SJCRH30 (cell line): ENCODE measurements around a stretch of chr1.

DNA sequence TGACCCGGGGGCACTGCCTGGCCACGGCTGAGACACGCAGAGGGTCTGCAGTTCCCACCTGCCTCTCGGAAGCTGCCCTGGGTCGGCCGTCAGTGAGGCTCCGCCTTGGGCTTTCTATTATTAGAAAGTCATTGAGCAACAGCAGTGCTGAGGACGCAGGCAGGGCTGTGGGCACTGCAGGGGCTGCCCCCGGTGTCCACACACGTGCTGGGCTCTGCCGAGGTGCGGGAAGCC, 3.2 kb upstream of the ATAD3A start:
- RAMPAGE, long total RNA: no peak

DNA sequence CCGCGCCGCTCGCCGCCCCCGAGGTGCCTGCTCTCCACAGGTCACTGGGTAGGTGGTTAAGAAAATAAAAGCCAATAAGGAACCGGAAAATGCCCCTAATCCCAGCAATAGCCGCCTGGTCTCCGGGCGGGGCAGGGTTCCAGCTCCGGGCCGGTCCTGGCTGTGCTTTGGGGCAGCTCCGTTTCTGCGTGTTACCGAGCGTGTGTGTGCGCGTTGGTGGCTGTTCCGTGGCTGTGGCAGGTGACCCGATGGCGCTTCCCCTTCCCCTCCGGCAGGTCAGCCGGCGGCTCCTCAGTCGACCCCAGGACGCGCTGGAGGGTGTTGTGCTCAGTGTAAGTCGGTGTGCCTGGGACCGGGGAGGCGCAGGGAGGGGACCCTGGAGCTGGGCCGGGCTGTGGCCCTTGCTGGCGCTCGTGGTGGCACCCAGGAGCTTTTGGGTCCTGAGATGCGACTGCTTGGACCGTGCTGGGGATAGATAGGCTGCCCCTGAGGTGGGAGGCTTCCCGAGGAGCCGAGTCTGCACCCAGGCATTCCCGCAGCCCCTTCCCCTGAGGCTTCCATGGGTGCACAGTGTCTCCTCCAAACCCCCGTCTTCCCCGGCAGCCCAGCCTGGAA, 11.4 kb downstream of the ATAD3A start:
- RAMPAGE, long total RNA: no peak

DNA sequence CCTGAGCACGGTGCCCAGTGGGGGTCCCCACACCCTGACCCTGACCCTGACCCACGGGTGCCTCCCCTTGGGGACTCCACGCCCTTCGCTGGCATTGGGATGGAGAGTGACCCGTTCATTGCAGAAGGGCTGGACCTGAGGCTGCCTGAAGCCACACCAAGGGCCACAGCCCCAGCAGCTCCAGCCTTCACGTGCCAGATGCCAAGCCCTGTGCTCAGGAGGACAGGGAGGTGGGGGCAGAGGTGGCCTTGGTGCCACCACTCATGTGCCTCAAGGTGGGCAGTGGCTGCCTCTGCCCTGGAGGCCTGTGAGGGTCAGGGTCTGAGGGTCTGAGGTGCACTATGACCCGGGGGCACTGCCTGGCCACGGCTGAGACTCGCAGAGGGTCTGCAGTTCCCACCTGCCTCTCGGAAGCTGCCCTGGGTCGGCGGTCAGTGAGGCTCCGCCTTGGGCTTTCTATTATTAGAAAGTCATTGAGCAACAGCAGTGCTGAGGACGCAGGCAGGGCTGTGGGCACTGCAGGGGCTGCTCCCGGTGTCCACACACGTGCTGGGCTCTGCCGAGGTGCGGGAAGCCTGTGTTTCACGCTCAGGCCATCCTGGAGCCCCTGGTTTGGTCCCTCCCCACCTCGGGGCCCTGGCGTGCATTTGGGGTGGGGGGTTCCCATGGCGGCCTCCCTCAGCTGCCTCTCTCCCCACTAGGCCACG, 7.0 kb downstream of the TMEM240 start:
- RAMPAGE, long total RNA: no peak

DNA sequence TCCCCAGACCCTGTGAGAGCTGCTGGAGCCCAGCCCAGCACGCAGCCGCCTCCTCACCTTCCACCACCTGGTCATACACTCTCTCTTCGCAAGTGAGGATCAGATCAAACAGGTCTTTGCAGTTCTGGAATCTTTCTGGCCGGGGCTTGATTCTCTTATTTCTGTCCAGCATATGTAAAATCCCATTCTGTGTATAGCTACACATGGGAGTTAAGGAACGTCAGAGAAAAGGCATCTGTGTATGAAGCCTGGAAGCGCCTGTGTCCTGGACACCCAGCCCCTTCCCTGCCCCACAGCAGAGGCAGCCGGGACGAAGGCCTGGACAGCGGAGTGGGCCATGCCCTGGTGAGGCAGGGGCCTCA, 4.4 kb upstream of the TMEM240 start:
- RAMPAGE, long total RNA: no peak

- RAMPAGE, long total RNA: no peak
Observed at GRCh38 chr1:1563817-1565036, 10.4 kb downstream of the SSU72 start.

GRCh38 chr1:1573591-1574776, 679 bp downstream of the SSU72 start:
- RAMPAGE, long total RNA: no peak

- RAMPAGE, long total RNA: no peak
Observed at GRCh38 chr1:1631365-1631509, 736 bp upstream of the MMP23B start.

DNA sequence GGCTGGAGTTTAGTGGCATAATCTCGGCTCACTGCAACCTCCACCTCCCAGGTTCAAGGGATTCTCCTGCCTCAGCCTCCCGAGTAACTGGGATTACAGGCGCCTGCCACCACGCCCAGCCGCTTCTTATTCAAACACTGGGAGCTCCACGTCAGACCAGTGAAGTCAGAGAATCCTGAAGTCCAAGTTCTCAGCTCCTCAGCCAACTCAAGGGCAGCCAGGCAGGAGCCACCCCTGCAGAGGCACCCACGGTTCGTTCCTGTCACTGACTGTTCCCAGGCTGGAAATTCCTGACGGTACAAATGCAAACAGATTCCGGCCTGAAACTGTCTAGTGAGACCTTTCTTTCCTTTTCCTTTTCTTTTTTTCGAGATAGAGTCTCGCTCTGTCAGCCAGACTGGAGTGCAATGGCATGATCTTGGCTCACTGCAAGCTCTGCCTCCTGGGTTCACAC, 11.7 kb downstream of the SLC35E2B start:
- RAMPAGE, long total RNA: no peak

DNA sequence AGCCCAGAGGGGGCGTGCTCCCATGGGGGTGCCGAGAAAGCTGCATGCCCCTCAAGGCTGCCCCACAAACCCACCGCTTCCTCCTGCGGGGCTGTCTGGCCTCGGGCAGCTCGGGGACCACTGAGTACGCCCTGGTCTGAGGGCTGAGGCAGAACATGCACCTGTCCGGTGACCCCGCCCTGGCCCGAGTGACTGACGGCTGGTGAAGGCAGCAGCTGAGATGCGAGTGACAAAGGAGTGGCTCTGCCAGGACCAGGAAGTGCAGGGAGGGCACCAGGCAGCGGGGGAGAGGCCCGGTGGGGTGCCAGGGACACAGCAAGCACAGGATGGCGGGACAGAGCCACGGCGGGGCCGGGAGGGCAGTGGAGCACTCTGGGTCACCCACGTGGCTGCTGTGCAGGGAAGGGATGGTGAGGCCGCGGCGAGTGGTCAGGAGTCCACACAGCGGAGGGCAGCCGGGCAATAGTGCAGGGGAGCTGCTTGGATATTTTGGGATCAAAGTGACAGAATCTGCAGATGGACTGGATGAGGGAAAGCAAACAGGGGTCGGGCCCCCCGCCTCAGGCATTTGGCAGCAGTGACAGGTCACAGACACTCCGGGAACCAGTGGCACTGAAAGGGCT, 18.5 kb downstream of the NADK start:
- RAMPAGE, long total RNA: no peak

DNA sequence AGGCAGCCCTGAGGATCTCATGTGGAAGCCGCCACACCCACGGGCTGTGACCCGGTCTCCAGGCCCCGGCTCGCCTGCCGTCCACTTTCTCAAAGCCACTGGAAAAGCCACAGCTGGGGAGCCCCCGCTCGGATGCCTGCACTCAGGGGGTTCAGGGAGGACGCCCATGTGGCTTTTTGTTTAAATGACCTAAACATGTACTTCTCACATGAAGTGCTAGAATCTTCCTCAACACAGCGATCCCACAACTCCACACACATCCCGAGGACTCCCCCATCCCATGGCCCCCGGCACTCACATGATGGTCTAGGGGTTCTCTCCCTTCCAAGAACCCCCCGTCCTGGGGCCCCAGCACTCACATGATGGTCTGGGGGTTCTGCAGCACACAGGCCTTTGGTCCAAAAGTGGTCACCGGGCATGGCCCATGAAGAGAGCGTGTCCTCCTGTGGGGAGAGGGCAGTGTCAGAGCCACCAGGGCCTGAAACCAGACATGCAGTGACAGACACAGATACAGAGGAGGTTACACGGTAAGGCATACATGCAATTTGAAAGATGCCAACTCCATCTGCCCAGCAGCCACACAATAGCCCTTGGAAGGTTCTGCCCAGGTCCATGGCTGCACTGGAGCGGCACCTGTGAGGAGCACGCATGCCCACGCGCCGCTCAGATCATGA, 16.5 kb downstream of the NADK start:
- RAMPAGE, long total RNA: no peak

- RAMPAGE, long total RNA: no peak
Observed at GRCh38 chr1:1790199-1790627, 11.9 kb upstream of the NADK start.

DNA sequence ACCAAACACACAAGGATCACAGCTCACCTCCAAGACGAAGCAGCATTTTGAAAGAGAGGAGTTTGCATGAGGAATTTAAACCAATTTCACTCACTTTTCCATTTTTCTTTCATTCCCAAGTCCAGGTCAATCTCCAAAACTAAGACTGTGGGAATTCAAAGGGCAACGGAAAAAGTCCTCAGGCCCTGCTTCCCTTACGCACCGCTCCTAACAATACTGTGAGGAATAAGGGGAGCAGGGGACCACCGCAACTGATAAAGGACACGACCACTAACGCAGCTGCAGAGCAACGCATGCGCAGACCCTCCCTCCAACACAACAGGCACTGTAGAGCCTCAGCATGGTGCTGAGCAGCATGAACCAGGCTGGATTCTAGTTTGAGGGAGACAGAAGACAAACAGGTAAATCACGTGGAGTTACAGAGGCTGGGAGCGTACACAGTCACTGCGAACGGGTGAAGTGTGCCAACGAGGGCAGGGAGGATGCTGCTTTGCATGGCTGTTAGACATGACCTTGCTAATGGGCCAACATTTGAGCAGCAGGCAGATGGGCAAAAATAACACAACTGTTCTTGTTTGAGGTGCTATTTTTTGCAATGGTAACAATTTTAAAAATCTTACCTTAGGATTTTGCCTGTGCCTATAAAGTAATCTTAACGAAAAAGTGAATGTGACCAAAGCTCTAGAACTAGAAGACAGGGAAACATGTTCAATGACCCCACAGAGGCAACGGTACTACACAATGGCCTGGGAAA, 55.1 kb upstream of the NADK start:
- RAMPAGE, long total RNA: no peak

DNA sequence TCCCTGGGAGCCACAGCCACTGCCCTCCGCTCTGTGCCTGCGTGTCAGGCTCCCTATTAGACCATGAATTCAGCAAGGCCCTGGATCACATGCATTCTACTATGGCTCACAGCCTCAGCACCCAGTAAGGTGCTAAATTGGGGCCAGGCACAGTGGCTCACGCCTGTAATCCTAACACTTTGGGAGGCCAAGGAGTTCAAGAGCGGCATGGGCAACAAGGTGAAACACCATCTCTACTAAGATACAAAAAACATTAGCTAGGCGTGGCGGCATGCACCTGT, 8.9 kb downstream of the GNB1 start:
- RAMPAGE, long total RNA: no peak

- RAMPAGE, long total RNA: no peak
Observed at GRCh38 chr1:1895350-1896368, 4.8 kb upstream of the GNB1 start.

- RAMPAGE, long total RNA: no peak
Observed at GRCh38 chr1:2046838-2047992, 3.0 kb upstream of the PRKCZ start.

DNA sequence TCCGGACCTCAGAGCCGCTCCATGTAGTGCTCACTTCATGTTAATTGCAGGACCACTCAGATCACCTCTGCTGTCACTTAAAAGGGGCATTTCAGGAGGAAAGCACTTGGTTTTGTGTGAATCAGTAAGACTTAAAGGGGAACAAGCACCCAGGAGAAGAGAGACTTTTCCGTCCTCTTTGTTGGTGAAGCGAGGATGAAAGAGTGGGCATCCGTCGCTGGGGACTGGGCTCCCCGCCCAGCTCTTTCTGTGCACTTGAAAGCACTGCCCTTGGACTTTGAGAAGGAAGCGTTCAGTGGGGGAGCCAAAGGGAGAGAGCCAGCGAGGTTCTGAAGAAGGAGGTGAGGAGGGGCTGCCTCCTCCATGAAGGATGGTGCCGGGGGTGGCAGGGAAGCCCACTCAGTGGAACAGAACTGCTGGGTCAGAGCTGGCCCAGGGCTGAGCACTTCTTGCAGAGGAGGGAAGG, 56.5 kb downstream of the FAAP20 start:
- RAMPAGE, long total RNA: no peak

GRCh38 chr1:2139797-2140371, 54.7 kb downstream of the FAAP20 start:
- RAMPAGE, long total RNA: no peak

- RAMPAGE, long total RNA: no peak
Observed at GRCh38 chr1:2150663-2151899, 43.5 kb downstream of the FAAP20 start.

- RAMPAGE, long total RNA: no peak
Observed at GRCh38 chr1:2152781-2153239, 41.8 kb downstream of the FAAP20 start.

DNA sequence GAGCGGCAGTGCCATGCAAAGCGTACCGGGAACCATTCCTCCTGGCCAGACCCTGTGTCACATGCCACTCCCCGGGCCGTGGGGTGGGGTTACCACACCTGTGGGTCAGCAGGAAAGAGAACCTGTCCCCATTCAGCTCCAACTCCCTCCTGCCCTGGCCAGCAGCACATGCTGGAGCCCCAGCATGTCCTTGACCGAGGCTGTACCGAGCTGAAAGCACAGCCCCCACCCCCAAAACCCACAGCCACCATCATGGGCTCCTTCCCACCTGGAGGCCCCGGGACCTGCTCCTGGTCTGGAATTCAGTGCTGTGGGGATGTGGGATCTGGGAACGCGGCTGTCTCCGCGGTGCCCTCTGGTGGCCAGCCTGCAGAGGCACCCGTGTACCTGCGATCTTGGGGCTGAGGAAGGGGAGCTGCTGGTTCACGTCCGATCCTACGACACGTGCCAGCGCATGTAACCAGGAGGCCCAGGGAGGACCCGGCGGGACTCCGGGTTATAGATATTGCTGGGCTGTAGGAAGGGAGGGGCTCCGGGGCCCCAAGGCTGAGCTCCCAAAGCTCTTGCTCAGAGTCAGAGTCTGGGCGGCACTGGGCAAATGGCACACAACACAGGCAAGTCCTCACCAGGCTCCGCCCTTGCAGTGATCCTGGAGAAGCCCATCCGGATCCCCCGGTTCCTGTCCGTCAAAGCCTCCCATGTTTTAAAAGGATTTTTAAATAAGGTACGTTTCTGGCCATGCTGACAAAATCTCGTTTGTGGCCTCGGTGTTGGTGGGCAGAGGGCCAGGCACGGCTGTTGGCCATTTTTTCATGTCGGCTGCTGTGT, 20.2 kb downstream of the FAAP20 start:
- RAMPAGE, long total RNA: no peak